Jurkat, Clone E6-1 (cell line): Measurements from ENCODE around the genes CCDC152 and SELENOP.

DNA sequence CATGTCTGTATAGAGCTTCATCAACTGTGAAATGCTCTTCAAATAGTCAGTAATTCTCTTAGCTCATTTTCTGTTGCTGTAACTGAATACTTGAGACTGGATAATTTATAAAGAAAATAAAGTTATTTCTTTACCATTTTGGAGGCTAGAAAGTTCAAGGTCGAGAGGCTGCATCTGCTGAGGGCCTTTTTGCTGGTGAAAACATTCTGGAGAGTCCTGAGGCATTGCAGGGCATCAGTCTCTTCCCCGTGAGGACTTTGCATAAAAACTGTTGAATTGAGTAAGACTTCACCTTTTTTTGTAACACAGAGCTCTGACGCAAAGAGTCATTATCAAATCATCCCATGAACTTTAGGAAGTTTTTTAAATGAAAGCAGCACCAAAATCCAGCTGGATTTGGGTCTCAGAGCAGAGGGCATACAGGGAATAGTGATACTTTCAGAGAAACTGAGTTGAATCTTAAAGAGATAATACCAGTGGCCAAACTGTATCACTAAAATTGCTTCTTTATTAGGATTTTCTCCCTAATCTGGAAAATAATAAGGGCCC is 248.1 kb upstream of the GHR start:
- RRBS: no CpG with 5 or more reads among the region's 3 CpGs

- RRBS: no CpG with 5 or more reads among the region's 1 CpG
Measured at GRCh38 chr5:42364398-42364799, 58.8 kb upstream of the GHR start.

DNA sequence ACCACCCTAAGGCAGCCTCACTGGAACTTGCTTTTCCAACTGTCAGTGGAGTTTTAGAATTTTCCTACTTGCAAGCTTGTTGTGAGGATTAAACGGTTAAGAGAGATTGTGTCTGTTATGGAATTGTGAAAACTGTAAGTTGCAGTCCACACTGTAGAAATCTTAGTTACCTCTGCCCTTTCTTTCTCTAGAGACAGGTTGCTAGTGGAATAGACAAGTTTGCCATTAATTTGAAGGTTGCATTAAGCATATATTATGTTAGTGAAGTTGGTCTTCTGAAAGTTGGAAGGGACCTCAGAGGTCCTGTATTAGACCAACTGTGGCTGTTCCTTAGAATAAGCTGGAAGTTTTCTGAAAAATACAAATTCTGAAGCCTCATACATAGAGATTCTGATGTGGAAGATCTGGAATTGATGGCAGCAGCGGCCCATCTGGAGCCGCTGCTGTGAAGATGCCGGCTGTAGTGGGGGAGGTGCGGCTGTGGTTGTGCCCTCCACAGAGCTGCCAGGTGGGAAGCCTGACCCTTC is 158.1 kb downstream of the GHR start:
- RRBS: no CpG with 5 or more reads among the region's 5 CpGs

GRCh38 chr5:42620581-42621559 is 135.7 kb upstream of the CCDC152 start:
- RRBS: no CpG with 5 or more reads among the region's 6 CpGs

GRCh38 chr5:42756610-42757075 is at the start of gene CCDC152:
CCDC152 (plus strand) TSS chr5:42756818.
- RRBS: no CpG with 5 or more reads among the region's 19 CpGs

DNA sequence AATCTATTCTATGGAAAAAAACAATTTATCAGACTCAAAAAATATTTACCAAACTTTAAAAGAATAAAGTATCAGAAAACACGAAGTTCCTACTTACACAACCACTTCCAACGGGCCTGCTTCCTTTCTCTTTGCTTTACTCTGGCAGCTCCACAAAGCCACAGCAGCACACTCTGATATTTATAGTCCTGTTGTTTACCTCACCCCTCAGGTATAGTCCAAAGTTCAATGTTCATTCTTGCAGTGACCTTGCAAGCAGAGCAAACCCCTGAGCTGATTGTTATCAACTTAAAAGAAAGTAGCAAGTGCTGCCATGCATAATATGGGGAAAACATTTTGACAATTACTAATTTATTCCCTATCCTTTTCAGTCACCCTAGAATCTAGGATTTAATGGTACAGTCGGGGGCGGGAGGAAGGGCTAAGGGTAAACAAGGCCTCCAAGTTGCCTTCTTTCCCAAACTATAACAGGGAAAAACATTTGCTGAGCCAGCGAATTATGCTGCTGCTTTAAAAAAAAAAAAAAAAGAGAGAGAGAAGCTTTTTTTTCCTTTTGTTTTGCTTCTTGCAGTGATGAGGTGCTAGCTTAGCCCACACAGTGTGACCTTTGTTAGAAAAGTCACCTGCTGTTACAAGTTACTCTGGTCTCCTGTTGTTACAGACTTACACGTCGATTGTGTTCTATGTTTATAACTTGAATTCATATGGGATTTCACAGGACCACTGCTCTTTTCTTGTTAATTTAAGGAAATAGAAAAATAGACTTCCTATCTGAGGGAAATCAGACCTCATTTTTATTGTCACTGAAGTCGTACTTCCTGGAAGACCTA is at the start of gene SELENOP:
Gene SELENOP (minus strand): TSS at position 154 of the 830 bp plus-strand sequence.
- RRBS: no CpG with 5 or more reads among the region's 8 CpGs

- RRBS: no CpG with 5 or more reads among the region's 5 CpGs
Measured at GRCh38 chr5:42837528-42838173, 26.0 kb upstream of the SELENOP start.

DNA sequence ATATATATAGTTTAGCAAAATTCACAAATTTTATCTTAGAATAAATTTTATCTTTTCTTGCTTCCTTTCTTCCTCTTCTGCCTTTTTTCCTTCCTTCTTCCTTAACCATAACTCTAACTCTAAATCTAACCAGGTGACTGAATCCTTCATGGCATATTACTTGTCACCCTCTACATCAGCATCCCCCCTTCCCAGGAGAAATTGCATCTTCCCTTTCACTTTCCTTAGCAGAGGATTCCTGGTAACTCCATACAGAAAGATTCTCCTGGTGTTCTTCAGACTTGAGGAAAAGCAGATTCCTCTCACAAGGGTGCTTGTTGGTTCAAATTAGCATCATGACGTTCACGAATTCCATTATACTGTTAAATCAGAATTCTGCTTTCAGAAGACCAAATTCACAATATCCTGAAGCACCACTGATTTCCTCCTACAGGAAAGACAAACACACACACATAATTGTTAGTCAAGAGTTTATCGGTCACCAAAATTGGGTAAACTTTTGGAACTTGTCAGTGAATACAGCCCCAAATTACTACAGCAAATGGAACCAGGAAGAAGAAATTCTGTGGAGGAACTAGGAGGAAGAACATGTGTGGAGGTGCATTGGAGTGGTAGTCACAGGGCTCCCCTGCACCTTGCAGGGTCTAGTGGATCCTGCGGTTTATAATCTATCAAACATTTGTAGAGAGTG is 25.2 kb downstream of the ANXA2R start:
- RRBS: no CpG with 5 or more reads among the region's 4 CpGs

- RRBS: no CpG with 5 or more reads among the region's 1 CpG
Measured at GRCh38 chr5:43237047-43237381, 45.0 kb downstream of the NIM1K start.

GRCh38 chr5:43308718-43309806 is 4.2 kb downstream of the HMGCS1 start:
- RRBS: no CpG with 5 or more reads among the region's 7 CpGs

DNA sequence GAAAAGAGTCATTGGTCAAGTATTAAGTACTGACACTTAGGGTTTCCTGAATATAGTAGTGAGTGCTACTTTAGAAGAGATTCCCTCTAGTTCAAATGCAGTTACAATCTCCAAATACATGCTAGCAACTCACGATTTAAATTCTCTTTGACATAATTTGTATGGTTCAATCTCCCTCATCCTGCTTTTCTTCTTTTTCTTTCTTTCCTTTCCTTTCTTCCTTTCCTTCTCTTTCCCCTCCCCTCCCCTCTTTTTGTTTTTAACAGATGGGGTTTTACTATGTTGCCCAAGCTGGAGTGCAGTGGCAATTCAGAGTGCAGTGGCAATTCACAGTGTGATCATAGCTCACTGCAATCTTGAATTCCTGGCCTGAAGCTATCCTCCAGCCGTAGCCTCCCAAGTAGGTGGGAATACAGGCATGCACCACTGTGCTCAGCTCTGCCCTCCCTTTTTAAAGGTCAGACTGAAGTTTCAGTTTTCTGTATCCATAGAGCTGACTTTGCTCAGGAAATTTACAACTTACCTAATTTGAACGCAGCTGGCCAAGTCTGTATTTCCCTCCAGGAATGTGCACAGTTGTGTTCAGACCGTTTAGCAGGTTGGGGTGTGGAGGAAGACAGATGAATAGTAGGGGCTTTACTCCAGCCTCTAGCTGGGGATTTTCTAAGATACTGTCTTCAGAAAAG is 754 bp downstream of the CCL28 start:
- RRBS: no CpG with 5 or more reads among the region's 4 CpGs

DNA sequence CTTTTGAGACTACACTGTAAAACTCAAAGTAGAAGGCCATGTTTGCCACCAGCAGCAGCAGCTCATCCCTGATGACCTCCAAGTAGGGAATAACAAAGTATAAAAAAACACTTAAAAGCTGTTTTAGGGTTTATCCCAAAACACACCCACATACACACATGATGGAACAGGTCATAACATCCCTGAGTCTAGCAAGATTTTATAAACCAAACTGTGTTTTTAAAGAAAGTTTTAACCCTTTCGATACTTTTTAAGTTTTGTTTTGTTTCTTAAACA is 33.9 kb upstream of the FGF10 start:
- RRBS: no CpG with 5 or more reads among the region's 1 CpG

DNA sequence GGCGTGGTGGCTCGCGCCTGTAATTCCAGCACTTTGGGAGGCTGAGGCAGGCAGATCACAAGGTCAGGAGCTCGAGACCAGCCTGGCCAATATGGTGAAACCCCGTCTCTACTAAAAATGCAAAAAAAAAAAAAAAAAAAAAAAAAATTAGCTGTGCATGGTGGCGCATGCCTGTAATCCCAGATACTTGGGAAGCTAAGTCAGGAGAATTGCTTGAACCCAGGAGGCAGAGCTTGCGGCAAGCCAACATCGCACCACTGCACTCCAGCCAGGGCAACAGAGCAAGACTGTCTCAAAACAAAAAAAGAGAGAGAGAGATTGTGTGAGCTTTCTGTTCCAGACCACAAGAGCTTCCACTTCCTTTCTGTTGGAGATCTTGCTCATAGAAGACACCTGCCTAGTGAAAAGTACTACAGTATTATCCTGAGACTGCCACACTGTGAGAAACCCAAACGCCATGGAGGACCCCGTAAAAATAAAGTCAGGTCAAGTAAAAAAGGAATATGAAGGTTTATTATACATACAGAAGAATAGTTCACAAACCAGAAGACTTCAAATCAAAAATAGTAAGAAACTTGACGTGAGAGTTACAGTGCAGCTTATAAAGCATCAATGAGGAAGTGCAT is 4.2 kb upstream of the EMB start:
- RRBS: no CpG with 5 or more reads among the region's 11 CpGs

DNA sequence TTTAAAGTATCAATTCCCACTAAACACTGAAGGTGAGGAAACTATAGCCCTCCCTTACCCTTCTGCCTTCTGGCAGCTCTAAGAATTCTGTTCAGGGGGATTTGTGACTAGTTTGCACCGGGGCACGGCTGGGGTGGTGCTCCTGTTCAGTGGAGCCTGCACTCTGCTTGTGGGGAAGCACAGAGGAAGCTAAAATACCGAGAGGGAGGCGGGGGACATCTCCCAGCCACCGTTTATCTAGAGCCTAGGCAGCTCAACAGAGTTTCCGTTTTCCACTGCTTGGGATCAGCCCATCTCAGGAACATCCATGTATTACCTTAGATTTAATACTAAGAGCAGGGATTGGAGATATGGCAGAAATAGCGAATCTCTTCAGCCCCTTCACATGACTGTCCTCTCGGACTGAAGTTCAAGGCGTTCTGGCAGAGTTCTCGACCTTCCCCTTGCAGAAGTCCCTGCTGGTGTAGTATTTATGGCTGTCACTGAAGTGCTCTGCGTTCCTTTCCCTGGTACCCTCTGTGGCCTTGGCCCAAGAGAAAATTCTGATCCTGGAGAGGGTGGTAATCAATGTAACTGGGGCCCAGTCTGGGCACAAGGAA is 5.5 kb downstream of the ISL1 start:
- RRBS: no CpG with 5 or more reads among the region's 11 CpGs

DNA sequence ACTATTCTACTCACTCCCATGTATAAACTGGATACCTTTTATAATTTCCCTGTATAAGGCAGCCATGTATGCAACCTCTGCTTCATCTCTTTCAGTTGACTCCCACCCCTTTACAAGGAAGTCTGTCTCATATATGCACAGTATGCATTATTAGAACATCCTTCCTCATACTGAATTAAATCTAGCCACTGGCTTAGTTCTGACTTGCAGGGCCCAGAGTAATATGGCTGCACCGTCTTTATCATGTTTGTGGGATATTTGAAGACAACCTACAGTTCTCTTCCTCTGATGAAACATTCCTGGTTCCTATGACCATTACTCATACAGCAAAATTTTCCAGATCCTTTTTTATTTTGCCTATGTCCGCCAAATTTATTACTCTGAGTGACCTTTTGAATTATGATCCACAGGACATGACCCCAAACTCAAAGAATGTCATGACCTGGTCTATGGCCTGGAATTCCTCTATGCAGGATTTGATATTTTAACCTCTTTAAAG is 76.6 kb upstream of the ITGA1 start:
- RRBS: no CpG with 5 or more reads among the region's 2 CpGs

- RRBS: no CpG with 5 or more reads among the region's 8 CpGs
Measured at GRCh38 chr5:52836942-52837585, 49.3 kb downstream of the ITGA1 start.

DNA sequence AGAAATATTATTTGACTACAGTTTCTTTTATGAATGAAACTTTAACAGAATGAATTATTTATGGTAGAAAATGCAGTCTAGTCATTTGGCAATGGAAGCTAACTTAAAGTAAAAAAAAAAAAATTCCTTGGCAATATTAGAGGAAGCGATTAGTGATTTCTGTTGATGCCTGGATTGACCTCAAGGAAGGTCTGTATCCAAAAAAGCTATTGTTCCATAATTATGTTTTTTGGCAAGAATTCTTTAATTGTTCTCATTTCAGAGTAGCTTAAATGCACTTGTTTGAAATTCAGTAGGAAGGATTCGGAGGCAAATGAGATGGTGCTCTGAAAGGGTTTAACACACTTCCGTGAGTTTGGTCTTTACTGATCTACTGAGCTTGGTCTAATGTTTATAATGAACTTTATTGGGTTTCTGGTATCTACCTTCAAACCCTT is 61.8 kb downstream of the ITGA1 start:
- RRBS: no CpG with 5 or more reads among the region's 3 CpGs

- RRBS: no CpG with 5 or more reads among the region's 1 CpG
Measured at GRCh38 chr5:52859412-52859922, 71.8 kb downstream of the ITGA1 start.

GRCh38 chr5:52888361-52888921 is 100.7 kb upstream of the ITGA2 start:
- RRBS: no CpG with 5 or more reads among the region's 6 CpGs

GRCh38 chr5:52918673-52919109 is 70.5 kb upstream of the ITGA2 start:
- RRBS: no CpG with 5 or more reads among the region's 4 CpGs